Endometrial microvascular endothelial cells (primary cell): Measurements from ENCODE around the gene METTL21A.

- RAMPAGE, long total RNA, result no peak
These were observed 88.4 kb downstream of the INO80D start for GRCh38 chr2:205997155-205998386.

GRCh38 chr2:206158203-206158700 lies 992 bp downstream of the NDUFS1 start:
- RAMPAGE, long total RNA, result no peak

DNA sequence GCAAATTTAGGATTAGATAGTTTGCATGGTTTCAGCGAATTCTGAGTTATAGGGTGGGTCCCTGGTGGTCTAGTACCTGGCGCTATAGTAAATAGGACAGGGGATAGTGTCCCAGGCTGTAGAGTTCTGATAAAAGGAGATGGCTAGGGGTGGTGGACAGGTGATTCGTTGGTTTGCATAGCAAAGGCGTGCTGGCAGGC lies 7.0 kb upstream of the ZDBF2 start:
- RAMPAGE, long total RNA, result no peak

- RAMPAGE, long total RNA, result no peak
These were observed 408 bp upstream of the ZDBF2 start for GRCh38 chr2:206274150-206274360.

DNA sequence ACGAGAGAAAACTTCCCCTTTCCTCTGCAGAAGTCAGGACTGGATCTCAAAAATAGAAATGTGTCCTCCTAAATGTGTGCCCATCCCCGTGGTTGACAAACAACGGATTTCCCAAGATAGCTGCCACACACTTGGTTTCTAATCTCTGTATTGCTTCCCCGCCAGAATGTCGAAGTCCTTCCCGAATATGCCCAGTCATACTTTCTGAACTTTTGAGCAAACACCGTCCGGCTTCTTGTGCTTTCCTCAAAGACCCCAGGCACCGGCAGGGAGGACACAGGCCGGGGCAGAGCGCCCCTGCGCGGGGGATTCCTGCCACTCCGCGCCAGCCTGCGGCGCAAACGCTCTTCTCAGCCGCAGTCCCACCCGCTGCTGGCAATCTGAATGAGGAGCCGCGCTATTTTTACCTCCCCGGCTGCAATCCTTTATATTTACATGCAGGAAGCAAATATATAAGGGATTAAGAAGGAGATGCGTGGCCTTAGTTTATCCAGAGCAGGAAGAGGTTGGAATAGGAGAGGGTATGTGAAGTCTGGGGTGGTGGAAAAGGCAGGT lies 659 bp upstream of the ADAM23 start:
- RAMPAGE, long total RNA, result no peak

DNA sequence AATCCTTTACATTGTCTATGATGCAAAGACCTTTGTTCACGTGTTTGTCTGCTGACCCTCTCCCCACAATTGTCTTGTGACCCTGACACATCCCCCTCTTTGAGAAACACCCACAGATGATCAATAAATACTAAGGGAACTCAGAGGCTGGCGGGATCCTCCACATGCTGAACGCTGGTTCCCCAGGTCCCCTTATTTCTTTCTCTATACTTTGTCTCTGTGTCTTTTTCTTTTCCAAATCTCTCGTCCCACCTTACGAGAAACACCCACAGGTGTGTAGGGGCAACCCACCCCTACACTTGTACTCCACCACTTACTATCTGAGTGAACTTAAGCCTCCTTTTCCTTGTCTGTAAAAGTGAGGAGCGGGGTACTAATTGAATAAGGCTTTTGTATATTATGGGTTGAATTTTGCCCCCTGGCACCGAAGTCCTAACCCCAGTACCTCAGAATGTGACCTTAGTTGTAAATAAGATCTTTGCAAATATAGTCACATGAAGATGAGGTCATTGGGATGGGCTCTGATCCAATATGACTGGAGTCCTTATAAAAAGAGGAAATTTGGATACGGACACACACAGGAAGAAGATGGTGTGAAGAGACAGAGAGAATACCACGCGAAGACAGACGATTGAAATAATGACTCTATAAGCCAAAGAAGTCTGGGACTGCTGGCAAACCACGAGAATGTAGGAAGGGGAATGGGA lies 98.3 kb downstream of the CPO start:
- RAMPAGE, long total RNA, result no peak

DNA sequence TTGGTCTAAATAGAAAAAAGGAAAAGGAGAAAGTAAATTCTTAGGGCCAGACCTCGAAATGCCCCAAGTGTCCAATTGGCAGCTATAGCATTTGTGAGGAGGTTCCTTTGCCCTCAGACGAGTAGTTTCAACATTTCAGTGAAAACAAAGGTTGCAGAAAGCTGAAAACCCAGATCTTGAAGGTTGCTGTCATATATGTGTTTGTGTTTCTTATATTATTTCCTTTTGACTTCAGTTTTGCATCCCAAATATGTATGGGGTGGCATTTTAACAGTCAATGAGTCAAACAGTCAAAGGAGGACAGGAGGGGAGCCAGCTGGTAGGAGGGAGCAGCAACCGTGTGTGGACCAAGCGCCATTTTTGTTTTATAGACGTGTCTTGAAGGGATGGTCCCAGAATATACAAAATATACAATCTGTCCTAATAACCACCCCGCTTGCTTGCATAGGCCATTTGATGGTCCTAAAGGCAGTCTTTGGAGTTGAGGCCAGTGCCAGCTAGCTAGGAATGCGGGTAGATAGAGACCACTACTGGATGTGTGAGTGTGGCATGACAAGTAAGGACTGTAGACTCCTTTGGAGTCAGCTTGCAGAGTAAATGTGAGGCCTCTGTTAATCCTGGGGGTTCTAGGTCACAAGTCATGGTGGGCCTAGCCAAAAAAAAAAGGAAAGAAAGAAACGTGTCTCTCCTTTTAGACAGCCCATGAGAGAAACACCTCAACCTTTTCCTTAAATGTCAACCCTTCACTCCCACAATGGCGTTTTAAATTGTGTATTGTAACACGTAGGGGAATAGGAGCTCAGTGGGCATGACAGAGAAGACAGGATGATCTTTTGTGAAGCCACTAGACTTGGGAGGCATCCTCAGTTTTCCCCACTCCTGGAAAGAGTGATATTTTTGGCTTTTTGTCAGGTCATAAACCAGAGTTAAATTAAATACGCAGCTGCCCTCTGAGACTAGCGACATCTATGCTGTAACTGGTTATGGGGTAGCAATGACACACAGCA lies 86.3 kb downstream of the KLF7 start:
- RAMPAGE, long total RNA, result no peak

DNA sequence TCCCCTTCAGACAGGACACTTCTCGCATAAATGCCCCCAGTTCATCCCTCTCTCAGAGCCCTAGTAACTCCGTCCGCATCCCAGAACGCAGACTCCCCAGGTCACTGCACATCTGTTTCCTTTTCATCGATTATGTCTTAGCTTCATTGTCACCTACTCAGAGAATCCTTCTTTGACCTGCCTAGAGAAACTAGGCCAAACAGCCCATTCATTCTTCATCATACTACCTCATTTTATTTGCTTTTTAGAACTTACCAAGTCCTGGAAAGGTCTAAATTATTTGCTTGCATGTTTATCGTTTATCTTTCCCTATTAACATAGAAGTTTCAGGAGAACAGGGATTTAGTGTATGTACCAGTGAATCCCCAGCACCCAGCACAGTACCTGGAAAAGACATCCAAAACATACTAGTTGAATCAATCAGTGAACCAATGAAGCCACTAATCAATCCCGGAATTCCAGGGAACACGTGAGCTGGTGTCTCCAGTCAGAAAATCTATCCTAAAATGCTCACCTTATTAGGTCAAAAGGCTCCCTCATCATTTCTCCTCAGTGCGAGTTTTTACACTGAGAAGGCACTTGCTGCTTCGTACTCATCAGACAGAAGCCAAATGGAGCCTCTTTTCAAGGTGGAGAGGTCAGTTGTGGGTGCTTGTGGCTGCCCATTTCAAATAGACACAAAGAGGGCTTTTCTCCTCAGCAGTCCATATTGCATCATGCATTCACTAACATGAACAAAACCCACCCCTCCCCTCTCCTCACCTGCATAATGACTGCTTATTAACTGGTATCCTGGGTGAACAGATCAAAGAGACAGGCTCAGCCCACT lies 29.2 kb downstream of the KLF7 start:
- RAMPAGE, long total RNA, result no peak

GRCh38 chr2:207155979-207156378 lies 9.8 kb downstream of the KLF7 start:
- RAMPAGE, long total RNA, result no peak

DNA sequence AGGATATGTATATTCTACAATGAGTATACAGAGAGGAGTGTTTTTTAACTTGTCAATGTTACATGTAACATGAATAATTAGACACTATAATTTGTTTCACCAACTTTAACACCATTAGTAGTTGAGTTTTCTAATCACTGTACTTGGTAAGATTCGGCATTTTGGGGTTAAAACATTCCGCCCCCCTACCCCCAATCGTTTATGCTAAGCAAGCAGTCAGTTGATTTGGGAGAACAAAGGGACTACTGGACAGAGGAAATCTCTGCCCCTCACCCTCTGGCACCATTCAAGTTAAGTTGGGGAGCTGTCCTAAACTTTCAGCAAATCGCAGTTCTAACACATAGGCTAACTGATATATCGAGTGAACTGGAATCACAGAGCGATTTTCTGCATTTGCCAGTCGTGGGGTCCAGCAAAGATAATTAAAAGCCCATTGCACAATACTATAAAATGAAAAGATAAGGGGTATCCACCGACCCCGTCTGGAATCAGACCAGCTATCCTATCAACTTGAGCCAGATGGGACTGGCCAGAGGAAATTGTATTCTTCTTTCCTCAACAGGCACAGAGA lies 5.6 kb downstream of the KLF7 start:
- RAMPAGE, long total RNA, result no peak

DNA sequence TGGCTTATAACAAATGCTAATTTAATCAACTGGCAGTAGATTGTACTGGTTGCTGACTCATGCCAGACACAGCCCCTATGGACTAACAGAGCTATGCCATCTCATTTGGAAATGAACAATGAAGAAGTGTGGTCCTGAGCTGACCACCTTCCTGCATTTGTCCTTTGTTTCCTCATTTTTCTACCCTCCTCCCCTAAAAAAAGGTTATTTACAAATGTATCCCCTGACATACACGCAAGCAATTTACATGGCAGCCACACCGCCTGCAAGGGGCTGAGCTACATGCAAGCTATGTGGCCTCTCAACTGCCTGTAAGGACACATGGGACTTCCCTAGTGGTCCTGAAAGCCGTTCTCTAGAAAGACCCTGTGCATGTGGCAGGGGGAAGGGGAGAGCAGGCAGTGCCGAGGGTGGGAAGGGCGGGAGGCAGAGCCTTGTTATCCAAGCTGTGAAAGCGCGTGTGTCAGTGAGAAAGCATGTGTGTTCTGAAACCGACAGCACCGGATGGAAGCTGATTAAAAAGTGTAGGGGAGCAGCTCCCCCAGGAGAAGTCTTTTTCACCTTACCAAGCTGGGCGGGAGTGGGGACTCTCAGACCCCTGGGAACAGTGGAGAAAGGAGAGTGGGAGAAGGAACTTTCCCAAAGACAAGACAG lies 91.0 kb upstream of the KLF7 start:
- RAMPAGE, long total RNA, result no peak

DNA sequence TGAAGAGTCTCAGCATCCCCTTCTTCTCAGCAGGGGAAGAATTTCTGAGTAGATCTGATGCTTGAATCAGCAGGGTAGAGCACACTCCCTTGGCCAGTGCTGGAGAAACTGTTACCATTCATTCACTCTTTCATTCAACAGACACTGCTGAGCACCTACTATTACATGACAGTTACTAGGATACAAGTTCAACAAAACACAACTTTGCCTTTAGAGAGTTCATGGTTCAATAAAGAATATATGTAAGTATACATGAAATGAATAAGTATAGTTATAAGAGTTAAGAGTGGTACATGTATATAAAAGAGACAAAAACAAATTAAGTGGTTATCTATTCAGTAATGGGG lies 5.1 kb upstream of the CREB1 start:
- RAMPAGE, long total RNA, result no peak

GRCh38 chr2:207584694-207585347 lies 40.4 kb downstream of the METTL21A start:
- RAMPAGE, long total RNA, result no peak

DNA sequence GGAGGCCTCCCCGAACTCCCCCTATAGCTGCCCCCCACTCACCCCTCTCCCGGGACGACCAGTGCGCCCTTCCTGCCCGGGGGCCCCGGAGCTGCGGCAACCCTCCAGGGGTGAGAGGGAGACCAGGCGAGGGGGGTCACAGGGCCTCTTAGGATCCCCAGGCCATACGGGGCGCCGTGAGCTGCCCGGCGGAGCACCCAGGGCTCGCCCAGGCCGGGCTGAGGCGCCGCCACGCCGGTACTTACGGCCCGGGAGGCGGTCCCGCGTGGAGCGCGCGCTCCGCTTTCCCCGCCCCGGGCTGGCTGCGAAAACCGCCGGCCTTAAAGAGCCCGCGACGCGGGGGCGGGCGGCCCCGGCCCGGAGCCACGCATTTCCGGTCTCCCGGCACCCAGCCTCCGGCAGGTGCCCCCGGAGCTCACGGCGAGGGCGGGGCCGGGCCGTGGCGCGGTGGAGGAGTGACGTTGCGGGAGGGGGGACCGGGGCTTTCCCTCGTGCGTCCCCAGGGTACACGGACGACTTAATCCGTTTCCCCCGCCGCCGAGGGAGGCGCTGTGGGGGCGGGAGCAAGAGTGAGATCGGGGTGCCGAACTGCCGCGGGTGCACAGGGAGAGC lies at the start of gene METTL21A:
METTL21A (minus strand) TSS at position 375 of the 612 bp plus-strand sequence.
- RAMPAGE, long total RNA, result start-site peak on the minus strand centred at position 246 of the sequence, 62 bp wide, 30 and 79 reads in 2 replicates

DNA sequence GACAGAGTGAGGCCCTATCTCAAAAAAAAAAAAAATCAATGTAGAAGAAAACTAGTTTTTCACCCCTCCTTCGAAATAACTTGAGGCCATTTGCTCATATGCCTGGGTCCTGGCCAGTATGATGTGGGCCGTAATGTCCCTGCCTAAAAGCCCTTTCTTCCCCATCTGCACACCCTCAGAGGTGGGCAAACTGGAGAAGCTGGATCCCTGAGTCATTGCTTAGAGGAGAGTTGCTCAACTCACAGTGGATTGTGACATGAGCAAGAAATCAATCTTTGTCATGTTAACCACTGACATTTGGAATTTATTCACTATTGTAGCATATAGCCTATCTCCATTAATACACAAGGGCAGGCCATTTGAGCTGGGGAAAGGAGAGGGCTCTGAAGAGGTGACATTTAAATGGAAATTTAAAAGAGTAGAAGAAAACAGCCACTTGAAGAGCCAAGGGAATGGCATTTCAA lies 7.5 kb upstream of the METTL21A start:
- RAMPAGE, long total RNA, result no peak

GRCh38 chr2:207768220-207768998 lies 1.3 kb downstream of the FZD5 start:
- RAMPAGE, long total RNA, result no peak

DNA sequence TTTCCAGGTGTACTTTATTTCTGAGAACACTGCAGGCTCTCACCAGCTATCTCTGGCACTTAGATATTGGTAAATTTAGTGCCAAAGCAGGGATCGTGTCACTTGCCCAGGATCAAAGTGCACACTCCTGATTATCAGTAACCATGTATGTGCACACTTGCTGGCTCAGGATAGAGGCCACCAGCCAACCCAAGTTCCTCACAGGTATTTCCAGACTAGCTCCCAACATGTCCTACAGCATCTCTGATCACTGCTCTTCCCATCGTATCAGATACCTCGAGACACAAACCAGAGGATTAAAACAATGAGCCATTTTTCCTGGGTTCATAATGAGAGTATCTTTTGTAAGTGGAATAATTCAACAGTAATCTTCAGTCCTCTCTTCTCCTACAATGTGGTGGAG lies 5.8 kb upstream of the FZD5 start:
- RAMPAGE, long total RNA, result no peak

- RAMPAGE, long total RNA, result no peak
These were observed 49.6 kb upstream of the FZD5 start for GRCh38 chr2:207819152-207819820.

- RAMPAGE, long total RNA, result no peak
These were observed 57.1 kb upstream of the FZD5 start for GRCh38 chr2:207826854-207827151.

DNA sequence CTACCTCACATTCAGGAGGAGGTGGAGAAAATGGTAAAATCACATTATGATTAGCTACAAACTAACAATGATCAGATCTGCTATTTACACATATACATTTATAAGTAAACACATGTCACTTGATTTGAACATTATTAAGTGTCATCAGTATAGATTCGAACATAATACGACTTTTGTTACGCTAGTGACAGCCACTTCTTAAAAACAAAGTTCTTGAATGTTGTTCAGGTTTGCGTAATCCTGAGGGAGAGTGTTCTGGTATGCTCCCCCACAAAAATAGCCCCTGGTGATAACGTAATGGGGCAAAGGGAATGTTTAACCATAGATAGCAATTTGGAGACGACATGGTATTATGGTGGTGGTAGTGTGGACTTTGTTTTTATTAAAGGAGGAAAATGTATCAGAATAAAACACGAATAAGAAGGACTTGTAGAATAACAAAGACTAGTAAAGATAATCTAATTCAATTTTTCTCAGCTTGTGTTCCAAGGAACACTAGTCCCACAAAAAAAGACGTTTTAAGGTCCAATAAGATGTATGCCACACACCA lies 90.6 kb downstream of the PLEKHM3 start:
- RAMPAGE, long total RNA, result no peak